Retinal pigment epithelial cell (primary cell): ENCODE data around the genes CLPSL1 and LHFPL5.

GRCh38 chr6:35044055-35044793 lies 96.9 kb downstream of the TCP11 start:
- RRBS, result no CpG with 5 or more reads among the region's 16 CpGs

DNA sequence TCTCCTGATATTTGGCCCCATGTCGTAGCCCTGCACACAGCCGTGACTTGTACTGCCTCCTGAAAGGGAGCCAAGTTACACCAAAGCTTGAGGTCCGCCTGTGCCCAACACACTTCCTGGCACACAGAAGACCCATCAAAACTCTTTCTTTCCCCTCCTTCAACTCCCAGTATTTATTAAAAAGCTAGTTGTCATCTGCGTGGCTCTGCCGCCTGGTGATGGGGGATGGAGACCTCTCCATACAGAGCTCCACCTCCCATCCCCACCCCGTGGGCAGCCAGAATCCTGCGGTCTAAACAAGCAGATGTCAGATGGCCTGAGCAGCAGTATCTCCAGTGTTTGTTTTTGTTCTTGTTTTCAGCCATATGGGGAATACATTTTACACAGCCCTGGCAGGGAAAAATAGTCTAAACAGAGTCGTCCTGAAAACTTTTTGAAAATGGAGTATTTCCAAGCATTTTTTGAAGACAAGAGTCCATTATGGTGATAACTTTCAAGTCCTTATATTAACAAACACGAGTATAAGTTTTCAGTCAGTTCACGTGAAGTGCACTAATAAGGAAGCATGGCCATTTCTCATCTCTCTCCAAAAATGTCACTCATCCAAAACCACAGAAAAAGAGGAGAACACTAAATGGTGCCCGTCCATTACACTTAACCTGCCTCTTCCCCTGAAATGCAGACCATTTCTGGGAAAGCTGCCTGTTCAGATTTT lies 91.2 kb downstream of the TCP11 start:
- RRBS, result no CpG with 5 or more reads among the region's 11 CpGs

DNA sequence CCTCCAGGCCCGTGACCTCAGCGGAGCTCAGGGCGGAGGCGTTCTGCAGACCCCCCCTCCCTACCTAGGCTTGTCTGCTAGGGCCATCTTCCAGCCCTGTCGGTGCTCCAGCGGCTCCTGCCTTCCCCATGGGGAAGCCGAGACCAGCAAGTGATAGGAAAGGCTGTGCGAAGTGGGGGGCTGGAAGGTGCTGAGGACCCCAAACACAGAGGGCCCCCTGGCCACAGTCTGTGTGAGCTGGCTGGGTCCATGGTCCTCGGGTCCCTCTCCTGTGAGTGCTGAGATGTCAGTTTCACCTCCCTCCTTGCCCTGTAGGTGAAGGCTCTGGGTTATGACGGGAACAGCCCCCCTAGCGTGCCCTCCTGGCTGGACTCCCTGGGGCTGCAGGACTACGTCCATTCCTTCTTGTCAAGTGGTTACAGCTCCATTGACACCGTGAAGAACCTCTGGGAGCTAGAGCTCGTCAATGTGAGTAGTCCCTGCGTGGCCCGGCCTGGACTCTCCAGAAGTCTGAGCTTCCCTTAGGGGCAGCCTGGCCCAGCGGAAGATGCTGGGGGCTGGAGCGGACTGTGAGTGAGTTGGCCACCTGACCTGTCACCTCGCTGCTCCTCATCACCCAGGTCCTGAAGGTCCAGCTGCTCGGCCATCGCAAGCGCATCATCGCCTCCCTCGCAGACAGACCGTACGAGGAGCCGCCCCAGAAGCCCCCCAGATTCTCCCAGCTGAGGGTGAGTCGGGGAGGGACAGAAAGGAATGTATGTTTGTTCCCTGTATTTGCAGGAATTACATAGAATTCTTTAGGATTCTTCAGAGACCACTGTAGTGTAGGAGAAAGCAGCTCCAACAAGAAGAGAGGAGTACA lies 61.7 kb downstream of the TCP11 start:
- RRBS, result no CpG with 5 or more reads among the region's 28 CpGs

DNA sequence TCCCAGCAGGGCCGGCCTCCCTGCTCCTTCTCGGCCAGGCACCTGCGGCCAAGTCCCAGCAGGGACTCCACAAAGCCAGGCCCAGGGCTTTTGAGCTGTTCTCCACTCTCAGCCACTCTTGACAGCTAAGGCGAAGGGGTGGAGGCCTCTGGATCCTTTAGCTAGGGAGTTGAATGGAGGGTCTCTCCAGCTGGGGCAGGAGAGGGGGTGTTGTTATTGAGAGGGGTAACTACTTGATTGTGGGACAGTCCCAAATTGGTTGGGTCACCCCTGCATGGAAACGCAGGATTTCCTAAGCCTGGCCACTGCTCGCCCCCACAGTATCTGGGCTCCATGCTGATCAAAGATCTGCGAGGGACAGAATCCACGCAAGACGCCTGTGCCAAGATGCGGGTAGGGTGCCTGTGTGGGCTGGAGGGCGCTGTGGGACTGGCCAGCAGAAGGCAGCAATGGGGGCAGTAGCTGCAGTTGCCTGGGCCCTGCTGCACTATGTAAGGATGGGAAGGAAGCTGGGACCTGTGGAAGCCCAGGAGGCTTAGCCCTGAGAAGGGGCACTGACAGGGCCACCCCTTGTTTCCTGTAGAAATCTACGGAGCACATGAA lies 58.2 kb downstream of the TCP11 start:
- RRBS, result no CpG with 5 or more reads among the region's 12 CpGs

GRCh38 chr6:35240808-35241470 lies 18.6 kb upstream of the ZNF76 start:
- RRBS, result 24% methylated on average over 3 of the region's 8 CpGs

- RRBS, result no CpG with 5 or more reads among the region's 9 CpGs
These were observed 4.3 kb downstream of the PPARD start for GRCh38 chr6:35346504-35347288.

DNA sequence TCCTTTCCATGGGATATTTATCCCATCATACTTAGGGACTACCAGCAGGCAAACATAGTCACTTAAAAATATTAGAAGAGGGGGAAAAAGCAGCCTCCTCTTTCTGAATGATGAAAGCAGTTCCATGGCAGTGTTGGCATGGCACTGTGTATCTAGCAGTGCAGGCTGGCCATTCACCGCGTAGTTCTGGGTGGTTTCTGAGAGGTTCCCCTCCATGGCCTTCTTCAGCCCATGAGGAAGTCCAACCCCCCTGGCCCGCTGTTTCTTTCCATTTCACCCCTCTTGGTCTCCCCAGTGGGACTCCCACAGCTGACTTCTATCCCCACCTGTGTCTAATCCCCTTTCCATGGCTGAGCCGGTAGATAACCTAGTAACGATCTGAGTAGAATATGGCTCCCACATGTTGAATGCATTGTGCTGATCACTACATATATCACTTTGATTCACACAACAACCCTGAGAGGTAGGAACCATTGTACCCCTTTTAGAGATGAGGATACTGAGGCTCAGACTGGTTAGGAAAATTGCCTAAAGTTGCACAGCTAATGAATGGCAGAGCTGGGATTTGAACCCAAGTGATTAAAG lies 17.1 kb downstream of the PPARD start:
- RRBS, result no CpG with 5 or more reads among the region's 5 CpGs

GRCh38 chr6:35362667-35364003 lies 20.8 kb downstream of the PPARD start:
- RRBS, result no CpG with 5 or more reads among the region's 17 CpGs

- RRBS, result no CpG with 5 or more reads among the region's 5 CpGs
These were observed 23.4 kb downstream of the PPARD start for GRCh38 chr6:35365678-35366286.

DNA sequence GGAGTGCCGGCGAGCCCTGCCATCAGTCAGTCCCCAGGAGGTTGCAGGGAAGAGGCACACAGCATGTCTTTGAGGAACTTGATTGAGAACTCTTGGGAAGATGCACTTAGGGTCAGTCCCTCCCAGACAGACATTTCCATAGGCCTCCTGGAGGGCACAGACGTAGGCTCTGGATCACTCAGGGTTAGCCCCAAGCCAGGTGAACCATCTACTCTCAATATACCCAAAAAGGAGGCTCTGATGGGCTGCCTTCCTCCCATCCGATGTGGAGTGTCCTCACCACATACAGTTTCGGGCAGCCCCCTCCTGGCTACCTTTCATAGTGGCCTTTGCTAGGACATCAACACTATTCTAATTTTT lies 16.5 kb upstream of the FANCE start:
- RRBS, result no CpG with 5 or more reads among the region's 5 CpGs

GRCh38 chr6:35489944-35490914 lies 6.7 kb downstream of the TEAD3 start:
- RRBS, result no CpG with 5 or more reads among the region's 31 CpGs

- RRBS, result no CpG with 5 or more reads among the region's 7 CpGs
These were observed 5.8 kb upstream of the ARMC12 start for GRCh38 chr6:35731068-35731302.

DNA sequence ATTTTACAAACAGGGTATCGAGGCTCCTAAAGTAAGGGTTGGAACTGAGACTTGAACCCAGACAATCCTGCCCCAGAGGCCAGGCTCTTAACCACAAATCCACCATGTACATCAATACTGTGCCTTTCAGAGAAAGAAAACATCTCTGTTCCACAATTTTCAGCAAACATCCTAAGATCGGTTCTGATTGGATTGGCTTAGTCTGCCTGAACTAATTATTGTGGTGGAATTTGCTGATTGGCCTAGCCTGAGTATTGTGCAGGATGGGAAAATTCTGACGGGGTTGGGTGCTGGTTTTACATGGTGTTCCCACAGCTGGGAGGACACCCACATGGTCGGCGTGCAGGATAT lies at the start of gene CLPSL1:
Gene CLPSL1, plus strand, starts transcription at position 299 of the 351 bp plus-strand sequence.
- RRBS, result no CpG with 5 or more reads among the region's 5 CpGs

DNA sequence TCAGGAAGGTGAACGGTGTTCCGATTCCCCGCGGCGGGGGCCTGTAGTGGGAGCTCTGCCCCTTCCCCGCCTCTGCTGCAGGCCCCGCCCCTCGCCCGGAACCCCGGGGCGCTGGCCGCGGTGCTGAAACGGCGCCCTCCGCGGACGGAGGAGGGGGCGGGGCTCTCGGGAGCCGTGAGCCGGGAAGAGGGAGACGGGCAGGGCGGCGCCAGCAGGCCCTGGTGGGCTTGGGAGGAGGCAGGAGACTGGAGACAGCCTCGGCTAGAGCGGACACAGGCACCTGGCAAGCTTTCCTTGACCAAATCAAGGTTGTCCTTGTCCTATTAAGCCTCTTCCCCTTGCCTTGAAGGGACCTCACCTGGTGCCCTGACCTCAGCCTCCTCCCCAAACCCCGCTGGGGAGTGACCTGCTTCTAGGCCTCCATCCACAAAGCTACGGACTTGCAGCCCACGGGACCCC lies at the start of gene LHFPL5:
Gene LHFPL5, plus strand, starts transcription at position 165 of the 459 bp plus-strand sequence.
- RRBS, result 1% methylated on average over 10 of the region's 30 CpGs

- RRBS, result no CpG with 5 or more reads among the region's 5 CpGs
These were observed 1.9 kb downstream of the SRPK1 start for GRCh38 chr6:35918952-35919505.

GRCh38 chr6:36067699-36068414 lies 40.2 kb downstream of the MAPK14 start:
- RRBS, result no CpG with 5 or more reads among the region's 2 CpGs

DNA sequence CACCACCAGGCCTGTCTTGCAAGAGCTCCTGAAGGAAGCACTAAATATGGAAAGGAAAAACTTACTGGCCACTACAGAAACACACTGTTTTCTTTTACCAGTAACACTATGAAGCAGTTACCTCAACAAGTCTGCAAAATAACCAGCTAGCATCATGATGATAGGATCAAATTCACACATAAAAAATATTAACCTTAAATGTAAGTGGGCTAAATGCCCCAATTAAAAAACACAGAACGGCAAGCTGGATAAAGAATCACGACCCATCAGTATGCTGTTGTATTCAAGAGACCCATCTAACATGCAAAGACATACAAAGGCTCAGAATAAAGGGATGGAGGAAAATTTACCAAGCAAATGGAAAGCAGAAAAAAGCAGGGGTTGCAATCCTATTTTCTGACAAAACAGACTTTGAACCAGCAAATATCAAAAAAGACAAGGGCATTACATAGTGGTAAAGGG lies 45.1 kb upstream of the MAPK13 start:
- RRBS, result no CpG with 5 or more reads among the region's 2 CpGs

GRCh38 chr6:36086637-36087678 lies 43.4 kb upstream of the MAPK13 start:
- RRBS, result no CpG with 5 or more reads among the region's 3 CpGs

GRCh38 chr6:36107295-36107782 lies 23.0 kb upstream of the MAPK13 start:
- RRBS, result no CpG with 5 or more reads among the region's 5 CpGs